Testis (tissue), 5 donors: ENCODE data around the genes KRTAP19-1 and KRTAP21-3.

DNA sequence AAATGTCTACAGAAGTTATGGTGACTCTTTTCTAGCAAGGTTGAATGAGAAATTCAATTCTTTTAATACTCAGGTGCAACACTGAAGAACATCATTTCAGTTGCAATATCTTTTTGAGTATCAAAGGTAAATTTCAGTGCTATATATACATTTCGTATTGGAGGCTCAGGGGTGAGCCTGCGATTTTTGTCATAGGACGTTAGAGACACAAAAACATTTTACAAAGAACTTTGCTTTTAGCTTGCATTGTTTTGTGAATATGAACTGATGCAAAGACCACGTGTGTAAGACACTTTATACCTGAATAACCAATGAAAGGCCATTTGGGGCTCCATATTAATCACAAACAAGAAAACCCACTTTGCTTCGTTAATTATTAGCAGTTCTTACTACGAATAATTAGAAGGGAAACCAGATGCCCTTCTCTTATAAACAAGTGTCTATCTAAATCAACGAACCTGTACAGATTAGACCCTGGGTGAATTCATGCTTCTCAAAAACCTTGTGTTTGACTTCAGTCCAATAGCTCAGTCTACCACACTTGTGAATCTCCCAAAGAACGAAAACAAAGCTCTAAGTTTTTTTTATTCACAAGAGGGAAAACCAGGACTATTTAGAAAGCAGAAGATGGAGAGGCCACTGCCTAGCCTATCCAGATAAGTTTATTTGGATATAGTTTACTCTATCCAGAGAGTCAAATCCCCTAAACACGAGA, 1.0 kb downstream of the CYYR1 start:
- PRO-cap, 3 experiments, result no peak in any of the 3 experiments
- RAMPAGE, long total RNA, 2 experiments, result no peak in any of the 2 experiments
- RRBS, result no CpG with 5 or more reads among the region's 9 CpGs

- PRO-cap, 3 experiments, result no peak in any of the 3 experiments
- RAMPAGE, long total RNA, 2 experiments, result no peak in any of the 2 experiments
- RRBS, result no CpG with 5 or more reads among the region's 16 CpGs
These were observed 5.6 kb downstream of the ADAMTS1 start for GRCh38 chr21:26839372-26840193.

- PRO-cap, 3 experiments, result peak in 1 of 3 experiments; most common plus-strand start chr21:26965691 (in 1); most common minus-strand start chr21:26965598 (in 1)
- RAMPAGE, long total RNA, 2 experiments, result no peak in any of the 2 experiments
- RRBS, result 3% methylated on average over 7 of the region's 52 CpGs
These were observed 1.6 kb downstream of the ADAMTS5 start for GRCh38 chr21:26965042-26965844.

- PRO-cap, 3 experiments, result no peak in any of the 3 experiments
- RAMPAGE, long total RNA, 2 experiments, result no peak in any of the 2 experiments
- RRBS, result no CpG with 5 or more reads among the region's 3 CpGs
These were observed 69.8 kb upstream of the ADAMTS5 start for GRCh38 chr21:27036651-27037141.

DNA sequence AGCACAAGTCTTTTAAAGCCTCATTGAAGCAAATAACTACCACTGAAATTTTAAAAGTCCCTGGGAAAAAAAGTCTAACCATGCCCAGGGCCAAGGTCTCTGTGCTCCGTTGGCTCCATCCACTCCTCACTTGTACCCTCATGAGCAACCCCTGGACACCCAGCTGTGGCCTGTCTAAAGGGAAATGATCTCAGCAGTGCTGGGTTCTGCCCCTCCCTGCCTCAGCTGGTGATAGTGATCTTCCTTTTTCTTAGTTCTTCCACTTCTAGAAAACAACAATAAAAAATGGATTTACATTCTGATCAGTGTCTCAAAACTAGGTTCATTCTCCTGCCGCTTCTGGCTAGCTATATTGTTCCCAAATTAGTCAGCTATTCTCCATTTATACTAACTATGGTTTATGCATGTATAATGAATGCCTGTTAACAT, 423.5 kb upstream of the ADAMTS5 start:
- PRO-cap, 3 experiments, result no peak in any of the 3 experiments
- RAMPAGE, long total RNA, 2 experiments, result no peak in any of the 2 experiments
- RRBS, result no CpG with 5 or more reads among the region's 2 CpGs

DNA sequence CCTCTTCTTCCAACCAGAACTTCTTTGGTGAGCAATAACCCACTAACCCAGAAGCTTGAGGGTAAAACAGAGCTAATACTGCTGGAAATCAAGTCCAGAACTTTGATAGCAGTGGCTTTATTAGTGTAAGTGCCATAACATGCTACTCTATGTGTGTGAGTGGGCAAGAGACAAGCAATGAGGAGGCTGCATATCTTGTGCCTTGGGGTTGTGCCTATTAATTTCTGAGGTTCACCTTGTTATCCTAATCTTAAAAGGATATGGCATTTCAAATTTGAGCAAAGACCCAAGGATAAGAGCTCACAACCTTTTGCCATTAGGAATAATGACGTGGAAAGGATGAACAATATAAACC, 481.5 kb upstream of the ADAMTS5 start:
- PRO-cap, 3 experiments, result no peak in any of the 3 experiments
- RAMPAGE, long total RNA, 2 experiments, result no peak in any of the 2 experiments
- RRBS, result no CpG with 5 or more reads among the region's 1 CpG

DNA sequence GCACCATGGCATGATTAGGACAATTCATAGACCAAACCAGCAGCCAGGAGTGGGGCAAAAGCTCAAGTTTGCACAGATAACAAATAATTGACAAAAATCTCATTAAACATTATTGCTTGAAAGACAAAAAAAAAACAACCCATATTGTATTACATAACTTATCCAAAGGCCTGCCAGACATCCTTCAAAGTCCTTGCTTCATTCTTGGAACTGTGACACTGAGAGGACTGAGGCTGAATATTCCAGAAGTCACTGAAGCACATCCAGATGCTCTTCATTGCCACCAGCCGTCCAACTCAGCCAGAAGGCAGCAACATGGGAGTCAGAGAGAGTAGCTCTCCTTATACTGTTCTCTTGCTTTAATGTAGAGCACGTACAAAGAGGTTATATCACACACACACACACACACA, 647.6 kb downstream of the N6AMT1 start:
- PRO-cap, 3 experiments, result no peak in any of the 3 experiments
- RAMPAGE, long total RNA, 2 experiments, result no peak in any of the 2 experiments
- RRBS, result no CpG with 5 or more reads among the region's 2 CpGs

GRCh38 chr21:28336265-28336727, 548.9 kb downstream of the N6AMT1 start:
- PRO-cap, 3 experiments, result no peak in any of the 3 experiments
- RAMPAGE, long total RNA, 2 experiments, result no peak in any of the 2 experiments
- RRBS, result no CpG with 5 or more reads among the region's 3 CpGs

DNA sequence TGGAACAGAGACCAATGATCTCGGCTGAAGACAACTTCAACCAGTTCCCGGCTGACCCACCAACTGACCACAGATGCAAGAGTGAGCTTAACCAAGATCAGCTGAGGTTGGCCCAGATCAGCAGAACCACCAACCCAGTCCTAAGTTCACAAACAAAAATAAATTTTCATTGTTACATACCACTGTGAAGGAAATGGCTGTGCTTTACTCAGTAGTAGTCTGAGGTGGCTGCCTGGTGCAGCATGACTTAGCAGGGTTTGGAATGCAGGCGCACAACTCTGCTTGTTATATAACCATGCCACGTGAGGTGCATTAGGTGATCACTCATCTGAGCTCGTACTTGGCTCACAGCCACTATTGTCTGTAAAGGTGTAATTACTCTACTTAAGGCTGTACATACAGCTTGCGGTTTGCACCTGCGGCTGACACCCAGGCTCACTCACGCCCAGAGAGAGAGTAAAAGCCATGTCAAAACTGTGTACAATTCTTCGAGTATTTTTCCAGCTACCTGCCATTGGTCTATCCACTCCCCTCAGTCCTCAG, 491.9 kb downstream of the N6AMT1 start:
- PRO-cap, 3 experiments, result no peak in any of the 3 experiments
- RAMPAGE, long total RNA, 2 experiments, result no peak in any of the 2 experiments
- RRBS, result no CpG with 5 or more reads among the region's 9 CpGs

DNA sequence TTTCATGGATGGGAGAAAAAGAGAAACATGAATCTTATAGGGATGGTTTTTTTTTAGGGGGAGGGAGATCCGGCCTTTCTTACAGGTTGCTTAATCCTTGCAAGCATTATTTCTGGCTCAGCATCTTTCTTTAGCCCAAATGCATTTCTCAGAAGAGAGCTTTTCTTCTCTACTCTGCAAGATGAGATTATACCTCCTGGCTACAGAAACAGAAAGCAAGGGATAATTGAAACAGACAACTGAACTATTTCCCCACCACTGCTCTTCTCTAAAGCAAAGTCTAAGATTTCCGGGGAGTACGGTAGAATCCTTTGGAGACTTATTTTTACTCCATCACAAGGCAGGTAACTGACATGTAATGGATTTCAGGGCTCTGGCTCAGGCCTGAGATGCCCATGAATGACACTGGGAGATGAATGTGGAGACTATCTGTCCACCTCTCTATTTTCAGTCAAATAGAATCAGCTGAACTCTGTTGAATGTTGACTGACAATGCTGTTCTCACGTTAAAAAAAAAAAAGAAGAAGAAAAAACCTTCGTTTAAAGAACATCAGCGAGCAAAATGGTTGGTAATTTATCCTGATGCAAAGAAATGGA, 29.0 kb downstream of the MAP3K7CL start:
- PRO-cap, 3 experiments, result no peak in any of the 3 experiments
- RAMPAGE, long total RNA, 2 experiments, result no peak in any of the 2 experiments
- RRBS, result no CpG with 5 or more reads among the region's 6 CpGs

GRCh38 chr21:29217730-29218216, 80.9 kb upstream of the BACH1 start:
- PRO-cap, 3 experiments, result no peak in any of the 3 experiments
- RAMPAGE, long total RNA, 2 experiments, result no peak in any of the 2 experiments
- RRBS, result no CpG with 5 or more reads among the region's 3 CpGs

DNA sequence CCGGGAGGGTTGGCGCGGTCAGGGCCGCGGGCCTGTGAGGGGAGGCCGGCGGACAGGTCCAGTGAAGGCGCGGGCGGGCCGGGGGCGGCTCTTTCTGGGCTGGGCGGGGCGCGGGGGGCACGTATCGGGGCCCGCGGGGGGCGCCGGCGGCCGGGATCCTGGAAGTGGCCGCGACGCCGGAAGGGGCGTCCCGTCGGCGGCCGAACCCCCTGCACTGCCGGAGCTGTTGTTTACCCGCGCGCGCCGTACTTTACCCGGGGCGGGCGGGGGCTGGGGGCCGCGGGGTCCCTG, 209 bp downstream of the BACH1 start:
- PRO-cap, 3 experiments, result peak in 2 of 3 experiments; most common plus-strand start position 188 of the sequence (in 1); most common minus-strand start position 216 of the sequence (in 2)
- RAMPAGE, long total RNA, 2 experiments, result no peak in any of the 2 experiments
- RRBS, result 2% methylated on average over 34 of the region's 43 CpGs

DNA sequence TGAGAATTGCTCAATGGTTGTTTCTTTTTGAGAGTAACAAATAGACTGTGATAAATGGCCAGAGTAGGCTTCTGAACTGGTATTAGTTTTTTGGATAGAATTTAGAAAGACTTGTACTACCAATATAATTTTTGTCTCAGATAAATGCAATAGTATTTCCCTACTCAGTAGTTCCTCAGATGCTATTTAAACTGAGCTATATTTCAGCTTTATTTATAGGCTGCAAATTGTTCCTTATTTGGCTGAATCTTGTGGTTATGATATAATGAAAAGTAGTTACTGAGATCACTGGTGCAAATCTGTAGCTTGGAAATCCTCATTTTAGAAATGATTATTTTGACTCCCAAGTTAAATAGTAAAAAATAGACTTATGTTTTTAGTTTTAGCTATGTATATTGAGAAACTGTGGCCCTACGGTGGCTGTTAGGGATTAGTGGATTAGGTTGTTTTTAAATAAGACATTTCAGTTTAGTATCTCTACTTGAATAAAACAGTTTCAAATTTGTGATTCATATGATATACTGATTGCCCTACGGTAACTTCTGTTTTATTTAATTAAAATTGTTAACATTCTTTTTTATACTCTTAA, 9.3 kb downstream of the BACH1 start:
- PRO-cap, 3 experiments, result no peak in any of the 3 experiments
- RAMPAGE, long total RNA, 2 experiments, result no peak in any of the 2 experiments
- RRBS, result no CpG with 5 or more reads among the region's 2 CpGs

GRCh38 chr21:29332500-29333343, 34.0 kb downstream of the BACH1 start:
- PRO-cap, 3 experiments, result no peak in any of the 3 experiments
- RAMPAGE, long total RNA, 2 experiments, result no peak in any of the 2 experiments
- RRBS, result no CpG with 5 or more reads among the region's 10 CpGs

DNA sequence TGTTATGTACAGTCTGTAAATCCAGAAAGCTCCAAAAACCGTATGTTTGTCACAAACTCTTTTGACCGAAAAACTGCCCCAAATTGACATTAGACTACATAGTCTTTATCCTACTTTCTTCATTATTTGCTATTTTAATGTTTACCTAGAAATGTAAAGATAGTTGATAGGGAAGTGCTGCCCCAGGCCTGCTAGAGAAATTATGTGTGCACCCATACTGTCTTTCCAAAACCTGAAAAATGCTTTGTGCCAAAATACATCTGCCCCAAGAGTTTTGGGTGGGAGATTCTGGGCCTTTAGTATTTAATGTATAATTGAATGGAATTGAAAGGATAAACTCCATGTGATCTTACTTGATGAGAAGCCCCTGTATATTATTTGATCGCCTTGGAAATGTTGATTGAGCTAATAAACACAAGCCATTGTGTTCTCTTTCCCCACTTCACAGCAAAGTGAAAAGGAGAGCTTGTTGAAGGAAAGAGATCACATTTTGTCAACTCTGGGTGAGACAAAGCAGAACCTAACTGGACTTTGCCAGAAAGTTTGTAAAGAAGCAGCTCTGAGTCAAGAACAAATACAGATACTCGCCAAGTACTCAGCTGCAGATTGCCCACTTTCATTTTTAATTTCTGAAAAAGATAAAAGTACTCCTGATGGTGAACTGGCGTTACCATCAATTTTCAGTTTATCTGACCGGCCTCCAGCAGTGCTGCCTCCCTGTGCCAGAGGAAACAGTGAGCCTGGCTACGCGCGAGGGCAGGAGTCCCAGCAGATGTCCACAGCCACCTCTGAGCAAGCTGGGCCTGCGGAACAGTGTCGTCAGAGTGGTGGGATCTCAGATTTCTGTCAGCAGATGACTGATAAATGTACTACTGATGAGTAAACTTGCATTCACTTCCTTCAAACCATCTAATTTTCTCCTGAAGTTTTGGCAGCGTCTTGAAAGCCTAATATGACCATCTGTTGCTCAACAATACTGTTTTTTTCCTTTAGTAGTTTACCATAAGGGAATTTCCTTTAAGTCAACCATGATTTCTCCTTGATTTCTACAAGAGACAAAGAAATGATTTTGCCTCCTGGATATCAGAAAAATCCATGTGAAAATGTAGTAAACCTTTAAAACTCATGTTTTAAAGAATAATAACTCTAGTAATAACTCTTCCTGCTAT, 43.6 kb downstream of the BACH1 start:
- PRO-cap, 3 experiments, result no peak in any of the 3 experiments
- RAMPAGE, long total RNA, 2 experiments, result no peak in any of the 2 experiments
- RRBS, result no CpG with 5 or more reads among the region's 12 CpGs

DNA sequence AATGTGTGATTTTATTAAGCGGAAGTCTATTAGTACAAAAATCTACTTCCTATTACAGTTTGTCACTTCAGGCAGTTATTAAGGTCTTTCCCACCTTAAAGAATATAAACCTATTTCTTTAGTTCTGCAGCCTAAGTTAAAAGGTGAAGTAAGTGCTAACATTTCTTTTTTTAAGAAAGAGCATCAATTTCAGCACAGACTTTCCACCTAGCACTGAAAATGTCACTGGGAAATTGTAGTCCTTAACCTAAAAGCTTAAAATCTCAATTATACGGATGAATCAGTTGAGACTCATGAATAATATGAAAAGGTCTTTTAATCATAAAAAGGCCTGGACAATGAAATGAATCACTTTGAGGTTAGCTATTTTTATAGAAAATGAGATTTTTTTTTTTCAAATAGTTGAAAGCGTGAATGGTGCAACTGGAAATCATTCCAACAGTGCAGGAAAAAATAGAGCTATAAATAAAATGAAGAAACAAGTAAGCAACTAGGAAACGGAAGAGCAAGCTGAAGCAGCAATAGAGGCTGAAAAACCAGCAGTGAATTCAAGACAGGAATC, 142.8 kb downstream of the BACH1 start:
- PRO-cap, 3 experiments, result no peak in any of the 3 experiments
- RAMPAGE, long total RNA, 2 experiments, result no peak in any of the 2 experiments
- RRBS, result no CpG with 5 or more reads among the region's 4 CpGs

- PRO-cap, 3 experiments, result no peak in any of the 3 experiments
- RAMPAGE, long total RNA, 2 experiments, result no peak in any of the 2 experiments
- RRBS, result no CpG with 5 or more reads among the region's 3 CpGs
These were observed 175.0 kb downstream of the BACH1 start for GRCh38 chr21:29473612-29474310.

DNA sequence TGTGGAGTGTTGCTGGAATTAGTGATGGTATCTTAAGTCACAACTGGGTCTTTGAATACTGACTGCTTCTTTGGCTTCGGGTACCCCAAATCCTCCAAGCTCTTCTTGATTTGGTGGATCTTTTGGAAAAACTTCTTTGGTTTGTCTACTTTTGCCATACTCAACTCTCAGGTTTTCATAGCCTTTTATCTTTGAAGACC, 185.8 kb downstream of the BACH1 start:
- PRO-cap, 3 experiments, result peak in 1 of 3 experiments; most common minus-strand start position 95 of the sequence (in 1)
- RAMPAGE, long total RNA, 2 experiments, result no peak in any of the 2 experiments
- RRBS, result no CpG with 5 or more reads among the region's 1 CpG

GRCh38 chr21:30480188-30480435, at the start of gene KRTAP19-1:
Gene KRTAP19-1 (minus strand): TSS chr21:30480367.
- PRO-cap, 3 experiments, result no peak in any of the 3 experiments
- RAMPAGE, long total RNA, 2 experiments, result no peak in any of the 2 experiments
- RRBS, result no CpG with 5 or more reads among the region's 4 CpGs

GRCh38 chr21:30718725-30718985, at the start of gene KRTAP21-3:
Gene KRTAP21-3 (minus strand): TSS chr21:30718777.
- PRO-cap, 3 experiments, result no peak in any of the 3 experiments
- RAMPAGE, long total RNA, 2 experiments, result no peak in any of the 2 experiments